ENCODE results near the genes SIGLEC10, ZNF649, ZNF615, ZNF578 and ZNF525.

- PRO-cap: no peak
Measured at GRCh38 chr19:51417029-51418171, at the start of gene SIGLEC10. Gene SIGLEC10 (minus strand): TSS chr19:51417642.

DNA sequence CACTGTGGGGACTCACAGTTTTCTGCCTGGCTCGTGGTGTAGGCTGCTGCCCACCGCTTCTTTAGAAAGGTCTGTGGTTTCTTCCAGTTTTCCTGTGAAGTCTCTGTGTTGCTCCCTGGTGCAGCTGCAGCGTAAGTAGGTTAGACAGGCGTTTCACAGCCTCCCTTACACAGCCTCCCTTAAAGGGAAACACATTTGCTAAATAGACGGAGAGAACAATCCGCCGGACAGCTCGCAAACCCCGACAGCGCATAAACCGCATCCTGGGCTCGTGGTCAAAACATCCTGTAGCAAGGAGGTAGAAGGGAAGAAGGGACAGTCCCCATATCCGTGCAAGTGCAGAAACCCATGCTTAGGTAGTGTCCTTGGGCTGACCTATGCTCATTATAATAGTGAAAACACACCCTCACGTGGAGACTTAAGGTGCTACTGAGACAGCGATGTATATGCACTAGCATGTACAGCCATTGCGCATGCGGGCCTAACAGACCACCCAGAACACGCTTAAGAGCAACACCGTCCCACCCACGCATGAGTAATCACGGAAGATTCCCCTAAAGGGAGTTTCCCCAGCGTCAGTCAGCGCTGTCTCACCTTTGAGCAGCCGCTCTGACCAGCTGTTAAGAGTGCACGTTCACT is 16.7 kb downstream of the SIGLEC8 start:
- PRO-cap: no peak

GRCh38 chr19:51461589-51462042 is 3.4 kb upstream of the SIGLEC8 start:
- PRO-cap: no peak

DNA sequence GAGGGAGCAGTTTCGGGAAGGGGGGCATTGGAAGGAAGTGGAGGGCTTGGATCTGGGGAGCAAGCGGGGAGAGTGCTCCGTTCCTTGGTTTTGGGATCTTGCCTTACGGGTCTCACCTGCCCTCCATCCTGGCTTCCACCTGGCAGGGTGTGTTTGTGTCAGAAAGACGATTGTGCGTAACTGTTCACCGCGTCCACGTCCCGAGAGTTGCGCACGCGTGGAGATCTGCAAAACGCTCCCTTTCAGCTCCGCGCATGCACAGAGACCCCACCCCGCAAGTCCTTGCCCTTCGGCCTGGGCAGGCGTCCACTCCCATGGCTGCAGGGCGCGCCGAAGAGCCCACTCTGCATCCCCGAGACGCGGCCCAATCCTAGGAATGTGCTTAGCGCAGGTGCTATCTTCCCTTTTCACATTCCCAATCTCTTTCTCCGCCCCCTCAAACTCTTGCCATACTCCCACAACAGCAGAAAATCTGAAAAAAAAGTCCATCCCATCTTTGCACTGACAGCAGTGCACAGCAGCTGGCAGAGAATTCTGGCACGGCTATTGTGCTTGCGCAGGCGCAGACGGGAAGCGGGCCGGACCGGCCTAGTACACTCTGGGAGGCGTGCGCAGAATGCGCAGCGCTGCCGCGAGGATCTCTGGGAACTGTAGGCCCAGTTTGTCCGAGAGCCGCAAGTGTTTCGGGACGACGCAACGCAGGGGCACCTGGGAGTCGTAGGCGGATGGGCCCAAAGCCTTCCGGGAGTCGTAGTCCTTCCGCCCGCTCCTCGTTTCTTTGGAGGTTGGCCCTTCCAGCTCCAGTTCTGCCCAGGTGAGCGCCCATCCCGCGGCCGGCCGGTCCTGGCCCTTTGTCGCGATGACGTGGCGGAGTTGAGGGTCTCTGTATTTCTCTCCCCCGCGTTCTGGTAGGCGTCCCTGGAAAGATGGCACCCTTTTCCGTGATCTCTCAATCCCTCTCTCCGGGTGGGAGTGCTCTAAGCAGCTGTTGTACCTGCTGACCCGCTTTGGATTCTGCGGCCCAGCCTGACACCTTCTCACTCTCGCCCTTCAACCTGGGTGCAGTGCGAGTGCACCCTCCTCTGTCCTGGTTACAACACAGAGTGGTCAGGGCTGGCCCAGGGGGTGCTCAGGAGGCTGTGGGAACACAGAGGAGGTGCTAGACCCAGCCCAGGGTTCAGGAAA is 23.1 kb downstream of the ZNF175 start:
- PRO-cap: no peak

GRCh38 chr19:51688361-51689091 is 4.6 kb upstream of the SPACA6 start:
- PRO-cap: unidirectional peak, plus-strand start at chr19:51688437

GRCh38 chr19:51798978-51799851 is 4.3 kb downstream of the FPR3 start:
- PRO-cap: no peak

DNA sequence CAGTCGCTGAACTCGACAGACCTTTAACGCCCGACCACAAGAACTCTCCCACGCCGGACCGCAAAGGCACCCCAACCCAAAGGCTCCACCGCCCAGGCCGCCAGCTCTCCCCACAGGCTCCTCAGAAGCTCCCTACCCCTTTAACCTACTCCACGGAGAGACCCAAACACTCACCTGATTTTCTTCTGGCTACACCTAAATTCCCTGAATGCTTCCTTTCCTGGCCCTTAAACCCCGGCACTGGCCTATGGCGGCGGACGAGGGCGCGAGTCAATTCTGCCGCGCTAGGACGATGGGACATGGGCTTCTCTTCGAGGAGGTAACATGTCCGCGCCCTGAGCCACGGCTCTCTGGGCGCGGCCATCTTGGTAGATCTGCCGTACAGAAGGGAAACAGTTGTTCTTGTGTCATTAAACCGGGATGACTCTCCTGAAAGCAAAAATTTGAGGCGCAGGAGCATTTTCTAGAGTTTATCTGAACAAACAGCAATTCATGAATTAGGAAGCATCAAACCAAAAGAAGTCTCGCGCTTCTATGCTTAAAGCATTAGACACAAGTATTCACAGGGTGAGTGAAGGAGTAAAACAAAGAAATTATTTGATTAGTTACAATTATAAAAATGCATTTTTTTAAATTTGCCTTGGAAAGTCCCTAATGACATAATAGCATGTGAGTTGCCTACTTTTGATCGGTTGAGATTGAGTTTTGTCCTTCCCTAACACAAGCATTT is at the start of gene ZNF649:
TSS of gene ZNF649 (minus strand) at position 278 of the 730 bp plus-strand sequence.
- PRO-cap: unidirectional peak, minus-strand start at position 278 of the sequence

- PRO-cap: no peak
Measured at GRCh38 chr19:51988953-51989311, 2.3 kb upstream of the ZNF350 start.

GRCh38 chr19:52007546-52008648 is at the start of gene ZNF615:
Gene ZNF615 (minus strand): TSS chr19:52008211.
- PRO-cap: bidirectional peak, plus-strand start at chr19:52008349, minus-strand start at chr19:52008230

GRCh38 chr19:52111599-52112565 is 16.3 kb upstream of the ZNF841 start:
- PRO-cap: no peak

GRCh38 chr19:52197857-52198494 is 8.1 kb downstream of the PPP2R1A start:
- PRO-cap: no peak

- PRO-cap: no peak
Measured at GRCh38 chr19:52228076-52228748, 38.4 kb downstream of the PPP2R1A start.

GRCh38 chr19:52453092-52454271 is at the start of gene ZNF578:
Gene ZNF578 (plus strand): TSS chr19:52453553.
- PRO-cap: unidirectional peak, plus-strand start at chr19:52453576

DNA sequence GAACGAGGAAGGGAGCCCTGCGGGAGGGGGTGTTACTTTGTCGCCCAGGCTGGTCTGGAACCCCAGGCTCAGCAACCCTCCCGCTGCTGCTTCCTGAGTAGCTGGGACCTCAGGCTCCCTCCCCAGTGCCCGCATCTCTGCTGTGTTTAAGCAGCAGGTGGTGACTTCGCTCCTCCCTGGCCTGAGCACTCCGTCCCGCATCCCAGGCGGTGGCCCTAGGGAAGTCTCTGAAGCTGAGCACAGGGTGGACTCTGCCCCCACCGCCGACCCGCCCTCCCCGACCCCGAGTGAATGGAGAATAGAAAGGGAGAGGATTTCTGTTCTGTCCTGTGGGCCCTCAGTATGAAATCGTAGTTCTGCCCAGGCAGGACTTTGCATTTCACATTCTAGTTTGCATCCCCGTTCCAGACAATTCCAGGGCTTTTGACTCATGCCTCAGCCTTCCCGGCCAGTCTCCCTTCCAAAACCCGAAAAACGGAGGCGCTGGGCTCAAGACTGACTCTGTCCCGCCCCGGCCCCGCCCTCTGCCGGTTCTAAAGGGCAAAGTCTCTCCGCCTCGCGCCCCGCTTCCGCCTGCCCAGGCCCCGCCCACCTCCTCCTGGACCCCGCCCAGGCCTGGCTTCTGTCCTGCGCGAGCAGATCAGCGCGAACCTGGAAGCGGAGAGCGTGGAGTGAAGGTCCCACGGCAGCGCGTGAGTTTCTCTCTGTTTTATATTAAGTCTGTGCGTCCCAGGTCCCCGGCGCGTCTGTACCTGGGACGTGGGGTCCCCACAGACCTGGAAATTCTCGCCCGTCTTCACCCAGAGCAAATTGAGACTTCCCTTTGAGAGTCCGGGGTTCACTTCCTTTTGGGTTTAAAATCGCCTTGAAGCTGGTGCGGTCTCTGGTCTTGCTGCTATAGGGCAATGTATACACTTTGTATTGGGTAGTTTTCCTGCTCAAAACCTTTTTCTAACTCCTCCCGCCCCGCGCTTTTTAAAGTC is 30.9 kb downstream of the ZNF701 start:
- PRO-cap: unidirectional peak, minus-strand start at position 139 of the sequence; bidirectional peak, plus-strand start at position 643 of the sequence, minus-strand start at position 466 of the sequence

DNA sequence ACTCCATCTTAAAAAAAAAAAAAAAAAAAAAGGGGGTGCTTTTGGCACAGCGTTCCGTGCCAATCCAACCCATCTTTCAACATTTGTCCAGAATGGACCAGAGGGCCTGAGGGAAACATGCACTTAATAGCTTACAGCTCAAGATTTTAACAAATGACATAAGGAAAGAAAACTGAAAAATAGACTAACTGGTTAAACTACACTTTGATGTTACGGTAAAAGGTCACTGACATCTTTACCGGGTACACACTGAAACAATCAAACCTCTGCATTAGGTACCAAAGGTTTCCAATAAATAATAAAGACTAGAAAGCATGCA is 45.3 kb downstream of the ENSG00000269825 start:
- PRO-cap: no peak

DNA sequence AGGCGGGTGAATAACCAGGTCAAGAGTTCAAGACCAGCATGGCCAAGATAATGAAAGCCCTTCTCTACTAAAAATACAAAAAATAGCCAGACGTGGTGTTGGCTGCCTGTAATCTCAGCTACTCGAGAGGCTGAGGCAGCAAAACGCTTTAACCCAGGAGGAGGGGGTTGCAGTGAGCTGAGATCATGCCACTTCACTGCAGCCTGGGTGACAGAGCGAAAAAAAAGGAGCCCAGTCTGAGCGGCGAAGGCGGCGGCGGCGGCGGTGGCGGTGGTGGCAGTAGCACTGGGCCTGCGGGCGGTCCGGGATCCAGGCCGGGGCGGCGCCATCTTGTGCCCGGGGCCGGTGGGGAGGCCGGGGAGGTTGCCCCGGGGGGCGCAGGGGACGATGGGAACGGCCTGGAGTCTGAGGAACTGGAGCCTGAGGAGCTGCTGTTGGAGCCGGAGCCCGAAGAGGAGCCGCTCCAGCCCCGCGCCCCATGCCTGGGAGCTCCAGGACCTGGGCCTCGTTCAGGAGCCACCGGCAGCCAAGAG is 11.8 kb downstream of the ZNF28 start:
- PRO-cap: no peak

GRCh38 chr19:52896659-52897111 is 750 bp downstream of the ZNF320 start:
- PRO-cap: no peak

DNA sequence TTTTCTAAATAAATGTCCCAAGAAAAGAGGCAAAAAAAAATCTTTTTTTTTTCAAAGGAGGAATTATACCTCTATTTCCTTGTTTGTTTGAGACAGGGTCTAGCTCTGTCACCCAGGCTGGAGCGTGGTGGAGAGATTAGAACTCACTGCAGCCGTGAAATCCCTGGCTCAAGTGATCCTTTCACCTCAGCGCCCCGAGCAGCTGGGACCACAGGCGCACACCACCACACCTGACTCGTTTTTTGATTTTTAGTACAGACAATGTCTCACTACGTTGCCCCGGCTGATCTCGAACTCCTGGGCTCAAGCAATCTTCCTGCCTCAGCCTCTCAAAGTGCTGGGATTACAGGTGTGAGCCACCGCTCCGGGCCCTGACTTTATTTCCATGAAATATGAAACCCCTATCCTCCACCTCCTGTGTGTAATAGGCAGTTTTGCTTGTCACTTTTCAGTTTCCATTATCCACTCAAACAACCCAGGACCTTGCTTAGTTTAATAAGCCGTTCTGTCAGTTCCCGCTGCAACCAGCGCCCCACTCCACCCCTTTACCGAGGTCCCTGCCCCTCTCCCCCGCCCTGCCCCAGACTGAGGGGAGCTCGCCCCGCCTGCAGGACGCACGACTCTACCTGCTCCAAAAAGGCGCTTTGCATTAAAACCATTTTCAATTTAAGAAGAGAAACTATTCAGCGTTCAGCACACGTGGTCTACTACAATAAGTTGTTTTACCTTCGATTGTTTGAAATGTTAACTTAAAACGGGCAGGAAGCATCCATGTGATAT is 16.9 kb downstream of the ZNF816 start:
- PRO-cap: no peak

- PRO-cap: no peak
Measured at GRCh38 chr19:53076873-53077408, 26.3 kb downstream of the ZNF160 start.

DNA sequence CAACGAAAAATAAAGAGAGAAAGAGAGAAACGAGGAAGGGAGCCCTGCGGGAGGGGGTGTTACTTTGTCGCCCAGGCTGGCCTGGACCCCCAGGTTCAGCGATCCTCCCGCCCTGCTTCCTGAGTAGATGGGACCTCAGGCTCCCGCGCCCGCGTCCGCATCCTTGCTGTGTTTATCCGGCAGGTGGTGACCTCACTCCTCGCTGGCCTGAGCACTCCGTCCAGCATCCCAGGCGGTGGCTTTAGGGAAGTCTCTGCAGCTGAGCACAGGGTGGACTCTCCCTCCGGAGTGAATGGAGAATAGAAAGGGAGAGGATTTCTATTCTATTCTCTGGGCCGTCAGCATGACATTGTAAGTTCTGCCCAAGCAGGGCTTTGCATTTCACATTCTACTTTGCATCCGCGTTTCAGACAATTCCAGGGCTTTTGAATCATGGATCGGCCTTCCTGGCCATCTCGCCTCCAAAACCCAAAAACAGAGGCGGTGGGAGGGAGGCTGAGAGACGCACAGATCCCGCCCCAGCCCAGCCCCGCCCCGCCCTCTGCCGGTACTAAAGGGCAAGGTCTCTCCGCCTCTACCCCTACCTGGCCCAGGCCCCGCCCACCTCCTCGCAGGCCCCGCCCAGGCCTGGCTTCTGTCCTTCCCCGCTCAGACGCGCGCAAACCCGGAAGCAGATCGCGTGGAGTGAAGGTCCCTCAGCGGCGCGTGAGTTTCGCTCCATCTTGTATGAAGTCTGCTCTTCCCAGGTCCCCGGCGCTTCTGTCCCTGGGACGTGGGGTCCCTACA is at the start of gene ZNF525:
TSS of gene ZNF525 (plus strand) at position 651 of the 786 bp plus-strand sequence.
- PRO-cap: bidirectional peak, plus-strand start at position 673 of the sequence, minus-strand start at position 476 of the sequence